Anterior vena cava (tissue), 1 donor: ENCODE results near the genes PLPP1 and SLC38A9.

DNA sequence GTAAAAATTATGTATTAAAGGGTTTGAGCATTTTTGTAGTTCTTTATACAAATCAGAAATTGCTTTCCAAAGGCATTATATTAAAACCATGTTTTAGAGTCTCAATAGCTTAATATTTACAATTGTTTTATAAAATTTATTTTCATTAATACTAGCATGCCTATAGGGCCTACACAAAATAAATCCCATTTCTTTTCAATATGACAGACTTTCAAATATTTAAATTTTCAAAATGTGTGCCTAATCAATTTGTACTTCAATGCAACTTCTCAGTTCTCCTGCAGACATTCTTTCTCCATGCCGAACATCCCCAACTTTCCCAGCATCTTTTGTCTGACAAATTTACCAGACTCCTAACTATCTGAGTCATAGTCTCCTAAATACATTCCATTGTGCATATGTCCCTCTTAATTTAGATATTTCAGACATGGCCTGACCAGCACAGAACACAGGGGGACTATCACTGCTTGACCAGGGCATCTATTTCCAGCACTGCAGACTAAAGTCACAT lies 71.8 kb downstream of the ITGA1 start:
- PRO-cap: no peak

GRCh38 chr5:54178125-54178710 lies 132.2 kb downstream of the ARL15 start:
- PRO-cap: no peak

DNA sequence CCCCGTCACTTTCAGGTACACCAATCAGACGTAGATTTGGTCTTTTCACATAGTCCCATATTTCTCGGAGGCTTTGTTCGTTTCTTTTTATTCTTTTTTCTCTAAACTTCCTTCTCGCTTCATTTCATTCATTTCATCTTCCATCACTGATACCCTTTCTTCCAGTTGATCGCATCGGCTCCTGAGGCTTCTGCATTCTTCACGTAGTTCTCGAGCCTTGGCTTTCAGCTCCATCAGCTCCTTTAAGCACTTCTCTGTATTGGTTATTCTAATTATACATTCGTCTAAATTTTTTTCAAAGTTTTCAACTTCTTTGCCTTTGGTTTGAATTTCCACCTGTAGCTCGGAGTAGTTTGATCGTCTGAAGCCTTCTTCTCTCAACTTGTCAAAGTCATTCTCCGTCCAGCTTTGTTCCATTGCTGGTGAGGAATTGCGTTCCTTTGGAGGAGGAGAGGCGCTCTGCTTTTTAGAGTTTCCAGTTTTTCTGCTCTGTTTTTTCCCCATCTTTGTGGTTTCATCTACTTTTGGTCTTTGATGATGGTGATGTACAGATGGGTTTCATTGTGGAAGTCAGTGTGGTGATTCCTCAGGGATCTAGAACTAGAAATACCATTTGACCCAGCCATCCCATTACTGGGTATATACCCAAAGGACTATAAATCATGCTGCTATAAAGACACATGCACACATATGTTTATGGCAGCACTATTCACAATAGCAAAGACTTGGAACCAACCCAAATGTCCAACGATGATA lies 42.1 kb downstream of the ARL15 start:
- PRO-cap: no peak

DNA sequence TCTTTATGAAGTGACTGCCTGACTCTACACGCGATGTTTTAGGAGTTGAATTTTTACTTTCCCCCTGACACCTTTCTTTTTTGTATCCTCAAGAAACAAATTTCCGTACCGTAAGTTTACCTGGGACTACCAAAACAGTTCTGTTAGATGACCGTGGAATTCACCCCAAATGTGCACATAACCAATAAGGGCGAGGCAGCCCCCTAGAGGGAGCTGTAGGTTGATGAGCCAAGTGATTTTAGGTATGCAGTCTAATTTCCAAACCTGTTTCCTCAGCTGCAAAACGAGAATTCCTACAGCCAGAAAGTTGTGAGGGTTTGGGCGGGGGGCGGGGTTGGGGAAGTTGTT lies 1.4 kb upstream of the ARL15 start:
- PRO-cap: no peak

GRCh38 chr5:54742207-54742953 lies 224.8 kb downstream of the SNX18 start:
- PRO-cap: no peak

GRCh38 chr5:55205865-55206347 lies 21.2 kb downstream of the MCIDAS start:
- PRO-cap: no peak

DNA sequence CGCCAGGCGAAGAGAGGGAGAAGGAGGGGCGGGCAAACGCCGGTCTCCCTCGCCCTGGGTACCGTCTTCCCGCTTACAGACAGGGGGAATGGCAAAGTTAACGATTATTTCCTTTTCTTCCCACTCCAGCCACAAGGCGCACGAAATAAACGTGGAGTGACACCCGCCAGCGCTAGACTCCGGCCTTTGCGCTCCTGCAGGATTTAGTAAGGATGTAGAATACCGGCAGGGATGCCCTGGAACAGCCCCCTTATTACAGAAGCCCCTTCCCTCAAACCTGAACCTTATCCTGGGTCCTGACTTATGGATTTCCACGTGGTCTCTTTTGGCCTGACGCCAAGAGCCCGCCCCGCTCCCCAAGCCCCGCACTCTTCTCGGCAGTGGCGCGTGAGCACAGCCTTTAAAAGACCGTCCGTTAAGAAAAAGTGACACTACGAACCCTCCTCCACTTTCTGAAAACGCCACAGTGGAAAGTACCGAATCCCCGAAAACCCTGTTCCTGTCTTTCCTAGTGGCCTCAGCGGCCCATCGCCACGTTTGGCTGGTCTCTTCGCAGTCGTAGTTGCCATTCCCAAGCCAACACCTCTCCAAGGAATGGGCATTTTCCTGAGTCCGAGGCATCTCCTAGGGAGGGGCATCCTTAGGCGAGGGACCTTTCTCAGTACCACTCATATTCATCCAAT lies 541 bp upstream of the MCIDAS start:
- PRO-cap: no peak

DNA sequence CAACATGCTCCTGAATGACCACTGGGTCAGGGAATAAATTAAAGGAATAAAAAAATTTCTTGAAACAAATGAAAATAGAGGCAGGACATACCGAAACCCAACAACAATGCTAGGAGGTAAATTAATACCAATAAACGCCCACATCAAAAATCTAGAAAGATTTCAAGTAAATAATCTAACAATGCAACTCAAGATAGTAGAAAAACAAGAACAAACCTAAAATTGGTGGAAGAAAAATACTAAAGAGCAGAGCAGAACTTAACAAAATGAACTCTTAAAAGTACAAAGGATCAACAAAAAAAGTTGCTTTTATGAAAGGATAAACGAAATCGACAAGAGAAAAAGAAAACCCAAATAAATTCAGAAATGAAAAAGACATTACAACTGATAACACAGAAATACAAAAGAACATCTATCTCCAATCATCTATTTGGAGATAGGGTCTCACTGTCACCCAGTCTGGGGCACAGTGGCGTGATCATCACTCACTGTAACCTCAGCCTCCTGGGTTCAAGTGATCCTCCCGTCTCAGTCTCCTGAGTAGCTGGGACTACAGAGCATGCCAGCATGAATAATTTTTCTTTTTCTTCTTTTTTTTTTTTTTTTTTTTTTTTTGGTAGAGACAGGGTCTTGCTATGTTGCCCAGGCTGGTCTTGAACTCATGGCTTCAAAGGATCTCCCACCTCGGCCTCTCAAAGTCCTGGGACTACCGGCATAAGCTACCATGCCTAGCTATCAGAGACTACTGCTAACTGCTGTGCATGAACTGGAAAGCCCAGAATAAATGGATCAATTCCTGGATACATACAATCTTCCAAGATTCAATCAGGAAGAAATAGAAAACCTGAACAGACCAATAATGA lies 103.0 kb downstream of the PLPP1 start:
- PRO-cap: no peak

- PRO-cap: no peak
These were observed 25.0 kb downstream of the PLPP1 start for GRCh38 chr5:55509830-55510087.

DNA sequence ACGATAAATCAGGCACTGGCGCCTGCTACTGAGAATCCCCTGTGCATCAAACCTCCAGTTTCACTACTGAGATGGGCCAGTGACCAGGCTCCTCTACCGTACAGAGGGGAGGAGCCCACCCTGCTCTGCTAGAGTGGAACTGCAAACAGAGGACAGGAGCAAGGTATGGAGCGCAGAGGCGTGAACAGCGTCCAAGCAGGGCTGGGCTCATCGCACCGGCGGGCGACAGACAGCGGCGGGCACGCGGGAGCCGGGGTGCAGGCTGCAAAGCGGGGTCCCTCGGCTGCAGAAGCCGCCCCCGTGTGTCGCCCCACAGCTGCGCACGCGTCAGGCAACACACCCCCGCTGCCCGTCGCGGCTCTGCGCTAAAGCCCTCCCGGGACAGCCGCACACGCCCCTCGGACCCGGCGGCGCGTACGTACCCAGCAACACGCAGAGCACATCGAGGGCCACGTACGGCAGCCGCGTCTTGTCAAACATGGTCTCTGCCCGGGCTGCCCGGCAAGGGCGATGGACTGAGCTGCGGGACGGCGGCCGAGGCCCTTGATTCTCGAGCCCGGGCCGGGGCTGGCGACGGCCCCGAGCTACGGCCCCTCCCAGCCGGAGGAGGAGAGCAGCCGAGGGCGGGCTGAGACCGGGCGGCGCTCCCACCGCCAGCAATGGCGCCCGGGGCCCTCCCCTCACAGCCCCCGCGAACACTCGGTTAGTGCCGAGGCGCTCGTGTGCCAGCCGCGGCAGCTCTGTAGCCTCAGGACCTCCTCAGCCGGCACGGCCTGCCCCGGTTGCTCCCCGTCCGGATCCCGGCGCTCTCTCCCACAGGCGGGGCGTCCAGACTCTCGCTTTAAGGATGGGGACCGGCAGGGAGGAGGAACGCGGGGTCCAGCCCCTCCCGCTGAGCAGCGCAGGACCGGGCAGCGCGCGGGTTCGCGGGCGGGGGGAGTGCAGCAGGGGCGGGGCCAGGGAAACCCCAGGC lies at the start of gene PLPP1:
PLPP1 (minus strand) TSS at position 815 of the 973 bp plus-strand sequence.
- PRO-cap: bidirectional peak, plus-strand start at position 659 of the sequence, minus-strand start at position 545 of the sequence; bidirectional peak, plus-strand start outside the sequence, minus-strand start at position 815 of the sequence

DNA sequence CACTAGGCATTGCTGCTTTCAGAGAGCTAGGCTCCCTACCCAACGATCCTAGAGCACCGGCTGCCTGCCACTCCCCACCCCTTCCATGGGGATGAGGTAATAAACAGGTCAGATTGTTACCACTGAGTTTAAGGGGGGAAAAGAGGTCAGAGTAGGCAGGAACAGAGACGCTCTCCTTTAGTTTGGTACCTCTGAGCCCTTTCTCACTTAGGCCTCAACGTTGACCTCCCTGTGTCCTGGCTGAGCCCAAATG lies 462 bp upstream of the PLPP1 start:
- PRO-cap: no peak

DNA sequence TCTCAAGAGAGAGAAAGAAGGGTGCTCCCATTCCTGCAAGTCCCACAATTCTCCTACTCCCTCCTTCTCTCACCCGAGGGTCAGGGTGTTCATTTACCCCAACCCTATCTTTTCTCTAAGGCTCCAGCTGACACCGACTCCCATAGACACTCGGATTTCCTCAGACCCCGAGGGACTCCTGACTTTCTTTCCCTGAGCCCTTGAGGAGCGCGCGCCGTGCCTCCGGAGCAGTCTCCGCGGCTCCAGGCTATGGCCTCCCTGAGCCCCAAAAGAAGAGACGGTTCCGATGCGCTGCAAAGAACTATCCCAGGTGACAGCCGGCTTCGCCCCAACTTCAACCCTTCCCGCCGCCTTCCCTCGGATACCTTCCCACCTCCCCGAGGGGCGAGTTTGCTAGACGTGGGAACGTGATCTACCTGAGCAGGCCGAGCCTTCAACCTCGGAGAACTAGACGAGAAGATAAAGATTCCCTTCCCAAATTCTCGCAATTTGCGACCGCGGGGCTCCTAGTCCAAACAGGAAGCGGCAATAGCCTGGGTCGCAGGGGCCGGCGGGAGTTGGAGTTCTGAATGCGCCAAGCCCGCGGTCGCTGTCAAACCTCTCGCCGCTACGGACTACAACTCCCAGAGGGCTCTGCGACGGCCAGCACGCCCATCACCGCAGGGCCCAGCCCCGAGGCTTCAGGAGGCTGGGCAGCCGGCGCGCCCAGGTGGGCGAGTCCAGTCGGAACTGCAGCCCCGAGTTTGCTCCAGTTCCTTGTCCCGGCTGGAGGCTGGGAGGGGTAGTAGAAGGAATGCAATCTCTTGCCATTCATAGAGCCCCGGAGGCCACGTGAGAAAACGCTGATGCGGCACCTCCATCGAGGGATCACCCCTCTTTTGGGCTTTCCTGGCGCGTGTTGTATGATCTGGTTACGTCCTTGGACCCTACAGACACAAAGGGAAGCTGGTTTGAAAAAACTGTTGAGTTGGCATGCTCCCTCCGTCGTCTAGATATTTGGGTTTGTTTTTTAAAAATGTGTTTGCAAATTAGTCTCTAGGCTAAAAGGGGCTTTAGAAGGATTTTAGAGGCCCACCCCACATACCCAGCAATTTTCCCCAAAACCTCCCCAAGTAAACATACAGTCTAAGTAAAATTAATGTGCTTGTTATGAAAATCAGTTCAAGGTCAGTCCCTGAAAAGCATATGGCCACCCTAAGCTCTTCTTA lies at the start of gene SLC38A9:
SLC38A9 (minus strand) TSS at position 524 of the 1,208 bp plus-strand sequence.
- PRO-cap: bidirectional peak, plus-strand start at position 683 of the sequence, minus-strand start at position 491 of the sequence

DNA sequence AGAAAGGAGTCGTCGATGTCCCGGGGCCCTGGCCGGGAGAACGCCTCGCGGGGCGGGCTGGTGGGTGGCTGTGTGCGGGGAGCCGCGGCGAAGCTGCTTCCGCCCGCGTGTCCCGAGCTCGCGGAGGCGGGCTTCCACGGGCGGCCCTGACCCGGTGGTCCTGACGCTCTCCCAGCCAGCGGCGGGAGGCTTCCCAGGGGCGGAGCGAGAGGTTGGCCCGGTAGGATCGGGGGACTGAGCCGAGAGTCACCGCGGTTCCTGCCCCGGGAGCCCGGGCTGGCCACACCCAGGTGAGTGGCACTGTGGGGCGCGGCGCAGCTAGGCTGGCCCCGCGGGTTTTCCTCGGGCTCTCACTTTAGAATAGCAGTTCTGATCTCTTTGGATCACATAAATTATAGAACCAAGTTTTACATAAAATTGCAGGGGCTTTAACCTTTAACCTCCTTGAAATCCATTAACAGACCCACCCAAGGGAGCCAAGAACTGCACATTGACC lies 29.3 kb upstream of the IL31RA start:
- PRO-cap: no peak

DNA sequence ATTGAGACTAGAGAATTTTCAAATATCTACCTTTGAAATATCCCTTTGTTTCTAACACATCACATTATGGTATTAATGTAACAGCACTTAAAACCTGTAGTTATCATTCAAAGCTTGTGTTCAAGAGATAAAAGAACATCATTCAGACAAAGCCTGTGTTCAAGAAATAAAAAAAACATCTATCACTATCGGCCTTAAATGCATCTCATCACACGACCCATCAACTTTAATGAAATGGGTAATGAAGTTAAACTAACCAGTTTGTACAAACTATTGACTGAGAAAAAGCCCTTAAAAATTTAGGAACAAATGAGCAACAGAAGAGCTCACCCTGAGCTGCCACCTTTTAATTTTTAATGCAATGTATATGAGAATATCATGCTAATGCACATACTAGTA lies 57.8 kb downstream of the IL6ST start:
- PRO-cap: no peak

GRCh38 chr5:55962914-55963654 lies 31.7 kb downstream of the IL6ST start:
- PRO-cap: no peak

DNA sequence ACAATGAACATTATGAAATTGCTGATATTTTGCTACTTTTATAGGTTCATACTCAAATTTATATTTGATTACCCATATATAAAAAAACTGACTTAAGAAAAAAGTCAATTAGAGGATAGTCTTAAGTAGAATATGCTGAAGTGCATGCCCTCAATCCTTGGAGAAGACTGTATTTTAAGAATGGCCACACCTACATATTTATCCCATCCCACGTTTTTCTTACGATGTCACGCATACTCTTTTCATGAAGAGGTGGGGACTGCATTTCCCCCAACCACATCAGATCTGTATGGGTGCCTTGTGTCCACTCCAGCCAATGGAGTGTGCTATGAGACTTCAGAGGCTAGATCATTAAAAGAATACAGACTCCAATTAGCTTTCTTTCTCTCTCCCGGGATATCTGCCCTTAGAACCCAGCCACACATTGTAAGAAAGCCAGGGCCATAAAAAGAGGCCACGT lies 21.7 kb downstream of the IL6ST start:
- PRO-cap: no peak

DNA sequence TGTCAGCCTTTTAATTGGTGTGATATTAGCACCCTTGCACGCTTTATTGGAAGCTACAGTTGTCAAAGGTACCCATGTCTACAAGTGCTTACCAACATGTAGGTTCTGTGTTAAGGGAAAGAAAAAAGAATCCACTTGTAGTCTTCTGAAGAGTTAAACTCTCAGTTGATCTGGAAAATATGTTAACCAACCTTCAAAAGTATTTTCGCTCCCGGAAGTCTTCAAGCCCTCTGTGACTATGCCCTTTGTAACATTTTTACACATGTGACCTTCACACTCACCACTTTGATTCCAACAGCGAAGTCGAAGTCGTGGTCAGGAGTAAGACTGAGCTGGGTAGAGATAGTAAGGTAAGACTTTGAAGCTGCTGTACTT lies 64.0 kb upstream of the IL6ST start:
- PRO-cap: no peak

- PRO-cap: no peak
These were observed 117.7 kb upstream of the IL6ST start for GRCh38 chr5:56112340-56112988.

DNA sequence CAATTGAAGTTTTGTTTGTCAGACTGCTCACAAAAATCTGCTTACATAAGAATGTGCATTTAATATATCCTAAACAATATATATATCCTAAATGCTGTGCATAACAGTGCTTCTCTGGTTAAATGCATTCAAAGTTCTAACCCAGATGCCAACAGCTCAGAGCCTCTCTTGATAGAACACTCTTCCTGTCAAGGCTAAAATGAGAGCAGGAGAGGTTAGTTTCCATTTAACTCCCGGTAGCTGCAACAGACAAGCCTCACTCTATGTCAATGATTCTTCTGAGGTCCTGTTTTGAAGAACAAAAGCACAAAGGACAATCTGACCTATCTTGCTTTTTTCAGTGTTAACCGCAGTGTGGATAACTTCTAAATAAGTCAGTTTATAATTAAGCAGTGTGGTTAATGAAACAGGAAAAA lies 80.8 kb downstream of the ANKRD55 start:
- PRO-cap: no peak

DNA sequence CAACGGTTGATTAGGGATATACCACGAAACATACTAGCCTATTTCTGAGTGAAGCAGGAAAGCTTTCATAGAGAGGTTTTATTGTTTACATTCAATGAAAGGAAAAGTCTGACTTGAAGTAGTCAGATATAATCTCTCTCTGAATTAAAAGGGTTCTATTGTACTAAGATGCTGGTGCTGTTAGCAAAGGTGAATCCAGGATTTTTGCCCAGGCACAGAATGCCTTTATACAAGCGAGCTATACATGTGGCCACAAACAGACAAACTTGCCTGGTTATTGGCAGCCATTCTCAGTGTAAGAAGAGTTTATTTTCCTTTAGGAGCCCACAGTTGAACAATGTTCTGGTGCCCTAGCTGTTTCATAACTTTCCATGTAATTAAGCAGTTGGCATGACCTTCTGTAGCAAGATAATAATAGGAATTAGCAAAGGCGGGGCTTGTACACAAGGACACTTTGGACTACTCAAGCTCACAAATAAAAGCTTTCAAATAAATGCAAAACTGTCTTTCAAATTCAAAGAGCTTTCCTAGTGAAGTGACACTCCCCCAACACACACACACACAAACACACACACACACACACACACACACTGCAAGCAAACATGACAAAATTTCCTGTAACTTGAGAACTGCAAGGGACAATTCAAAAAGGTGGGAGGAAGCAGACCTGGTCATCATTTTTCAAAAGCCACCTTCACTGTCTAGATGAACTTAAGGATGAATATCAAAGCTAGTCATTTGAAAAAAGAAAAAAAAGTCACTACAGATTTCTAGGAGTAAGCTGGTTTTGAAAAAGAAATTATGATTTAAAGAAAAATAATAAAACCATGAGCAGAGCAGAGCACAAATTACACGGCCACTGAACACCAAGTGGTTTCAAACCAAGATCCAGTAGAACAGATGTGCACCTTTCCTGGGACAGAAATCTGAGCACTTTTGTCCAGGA lies 198.6 kb upstream of the MAP3K1 start:
- PRO-cap: no peak